Caco-2 (cell line): ENCODE measurements around the gene LSM8.

- PRO-cap, result unidirectional peak, plus-strand start at chr7:116810966; unidirectional peak, plus-strand start at chr7:116811073
- RRBS, result no CpG with 5 or more reads among the region's 2 CpGs
Observed at GRCh38 chr7:116810788-116811149, 51.6 kb upstream of the CAPZA2 start.

DNA sequence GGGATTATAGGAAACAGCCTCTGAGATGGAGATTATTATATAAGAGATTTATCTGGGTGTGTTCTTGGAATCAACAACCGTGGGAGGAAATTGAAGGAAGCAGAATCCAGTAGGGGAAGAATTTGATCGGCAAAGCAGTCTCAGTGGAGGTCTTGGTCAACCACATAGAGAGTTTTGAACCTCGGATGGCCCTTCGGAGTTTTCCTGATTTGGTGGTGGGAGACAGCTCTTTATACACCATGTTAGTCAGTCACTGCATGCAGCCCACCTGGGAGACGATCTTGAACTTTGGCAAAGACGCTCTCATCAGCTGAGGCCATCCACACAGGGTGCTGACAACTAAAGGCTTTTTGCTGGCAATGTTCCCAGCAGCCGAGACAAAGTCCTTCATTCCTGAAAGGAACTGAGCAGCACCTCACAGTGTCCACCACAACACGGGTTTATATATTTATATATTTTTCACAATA lies 27.7 kb upstream of the CAPZA2 start:
- PRO-cap, result no peak
- RRBS, result no CpG with 5 or more reads among the region's 8 CpGs

DNA sequence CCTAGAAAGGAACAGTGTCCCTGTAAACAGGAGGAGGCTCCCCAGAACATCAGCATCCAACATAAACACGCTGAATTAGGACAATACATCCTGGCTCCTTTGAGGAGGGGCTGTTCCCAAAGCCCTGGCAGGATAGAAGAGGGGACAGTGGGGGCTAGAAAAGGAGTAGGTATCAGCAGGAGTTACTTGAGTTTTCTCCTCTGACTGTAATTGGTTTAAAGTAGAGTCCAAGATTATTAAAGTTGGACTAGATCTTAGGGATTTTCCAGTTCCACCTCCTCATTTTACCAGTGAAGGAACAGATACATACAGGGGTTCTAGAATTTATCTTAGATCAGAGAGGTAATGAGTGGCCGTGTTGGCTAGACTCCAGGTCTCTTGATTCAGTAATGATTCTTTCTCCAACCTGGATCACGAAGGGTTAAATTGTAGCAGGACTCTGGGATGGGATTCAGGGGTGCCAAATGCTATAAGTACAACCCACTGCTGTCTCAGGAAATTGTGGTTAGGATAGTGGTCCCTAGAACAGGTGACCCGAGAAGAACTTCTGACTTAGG lies 58.0 kb downstream of the ST7 start:
- PRO-cap, result no peak
- RRBS, result no CpG with 5 or more reads among the region's 4 CpGs

- PRO-cap, result no peak
- RRBS, result no CpG with 5 or more reads among the region's 1 CpG
Observed at GRCh38 chr7:117026490-117027021, 73.3 kb downstream of the ST7 start.

- PRO-cap, result no peak
Observed at GRCh38 chr7:117478117-117478468, 1.7 kb upstream of the CFTR start.

DNA sequence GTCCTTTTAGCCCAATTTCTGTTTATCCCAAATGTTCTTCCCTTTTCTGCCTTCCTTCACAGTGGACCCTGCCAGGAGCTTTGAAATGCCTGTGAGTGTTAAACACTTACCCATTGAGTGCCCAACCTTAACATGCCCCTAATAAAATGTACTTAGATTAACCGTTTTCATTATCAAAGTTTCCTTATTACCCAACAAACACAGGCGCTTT lies 176.9 kb downstream of the CFTR start:
- PRO-cap, result no peak
- RRBS, result no CpG with 5 or more reads among the region's 2 CpGs

DNA sequence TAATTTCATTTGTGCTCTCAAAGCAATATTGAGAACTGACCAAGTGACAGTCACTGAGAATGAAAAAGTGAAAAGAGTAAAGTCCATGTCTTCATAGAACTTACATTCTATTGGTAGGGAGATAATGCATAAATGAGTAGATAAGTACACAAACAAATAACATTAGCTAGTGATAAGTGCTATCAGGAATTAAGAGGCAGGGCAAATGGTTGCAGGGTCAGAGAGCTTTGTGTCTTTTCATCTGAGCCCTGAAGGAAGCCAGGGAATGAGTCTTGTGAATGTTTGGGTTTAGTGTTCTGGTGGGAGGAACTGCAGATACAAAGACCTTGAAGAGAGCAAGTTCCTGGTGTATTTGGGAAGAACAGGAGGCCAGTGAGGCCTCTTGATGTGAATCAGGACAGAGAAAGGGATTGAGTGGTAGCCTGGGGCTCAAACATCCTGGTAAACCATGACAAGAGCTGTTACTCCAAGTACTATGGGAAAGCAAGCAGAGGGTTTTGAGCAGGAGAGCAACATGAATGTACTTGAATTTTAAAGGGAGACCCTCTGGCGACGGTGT lies 183.8 kb downstream of the CTTNBP2 start:
- PRO-cap, result unidirectional peak, plus-strand start at position 204 of the sequence; unidirectional peak, plus-strand start at position 291 of the sequence; unidirectional peak, plus-strand start at position 349 of the sequence
- RRBS, result no CpG with 5 or more reads among the region's 2 CpGs

- PRO-cap, result no peak
- RRBS, result no CpG with 5 or more reads among the region's 9 CpGs
Observed at GRCh38 chr7:117731283-117732003, 141.8 kb downstream of the CTTNBP2 start.

GRCh38 chr7:117751825-117752151 lies 121.5 kb downstream of the CTTNBP2 start:
- PRO-cap, result no peak

- PRO-cap, result no peak
- RRBS, result no CpG with 5 or more reads among the region's 8 CpGs
Observed at GRCh38 chr7:117808052-117808680, 65.1 kb downstream of the CTTNBP2 start.

GRCh38 chr7:117871722-117872537 lies 1.3 kb downstream of the CTTNBP2 start:
- PRO-cap, result no peak
- RRBS, result no CpG with 5 or more reads among the region's 18 CpGs

- PRO-cap, result no peak
- RRBS, result no CpG with 5 or more reads among the region's 1 CpG
Observed at GRCh38 chr7:117963900-117964144, 90.6 kb upstream of the CTTNBP2 start.

DNA sequence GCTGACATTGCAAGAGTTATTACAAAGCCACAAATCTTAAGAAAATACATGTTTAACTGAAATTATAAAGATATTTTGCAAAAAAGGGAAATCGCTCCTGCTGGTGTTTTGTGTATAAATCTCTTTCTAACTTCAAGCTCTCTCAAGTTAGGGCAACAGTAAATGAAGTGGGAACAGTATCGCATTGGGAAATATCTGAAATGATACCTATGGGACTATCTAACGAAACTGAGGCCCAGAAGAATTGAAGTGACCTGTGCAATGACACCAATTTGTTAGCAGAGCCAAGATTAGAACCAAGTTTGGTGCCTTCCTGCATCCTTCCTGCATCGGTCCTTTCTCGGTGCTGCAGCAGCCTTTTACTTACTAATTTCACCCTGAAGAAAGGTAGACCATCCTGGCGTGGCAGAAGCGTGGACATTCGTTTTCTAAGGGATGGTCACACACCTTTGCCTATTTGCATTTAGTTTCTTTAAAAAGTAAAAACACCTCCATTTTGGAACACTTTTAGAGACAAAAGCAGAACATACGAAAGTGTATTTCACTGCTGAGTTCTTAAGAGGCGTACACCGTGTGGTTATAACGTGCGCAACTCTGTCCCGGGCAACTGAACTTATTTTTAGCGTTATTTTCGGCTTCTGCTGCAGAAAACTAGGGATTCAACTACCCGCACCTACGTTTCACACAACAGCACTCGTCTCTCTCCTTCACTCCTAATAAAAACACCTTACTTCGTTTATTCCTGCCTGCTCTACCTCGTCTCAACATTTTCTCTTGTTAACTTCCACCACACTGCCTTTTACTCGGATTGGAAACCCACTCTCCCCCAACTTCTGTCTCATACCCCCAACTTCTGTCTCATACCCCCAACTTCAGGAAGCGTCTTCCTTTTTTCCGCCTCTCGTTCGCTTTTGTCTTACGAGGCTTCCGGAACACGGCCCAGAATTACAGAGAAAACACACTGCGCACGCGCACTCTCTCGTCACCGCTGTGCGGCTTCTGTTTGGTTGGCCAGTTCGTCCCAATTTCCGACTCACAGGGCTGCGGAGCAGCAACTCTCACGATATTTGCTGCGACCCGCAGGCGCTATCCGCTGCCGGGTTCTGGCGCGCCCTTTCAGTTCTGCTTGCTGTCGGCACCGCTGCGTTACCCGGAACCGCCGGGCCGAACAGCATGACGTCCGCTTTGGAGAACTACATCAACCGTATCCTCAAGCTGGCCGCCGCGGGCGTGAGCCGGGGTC lies at the start of gene LSM8:
LSM8 (plus strand) TSS at position 1,114 of the 1,243 bp plus-strand sequence.
- PRO-cap, result unidirectional peak, plus-strand start at position 558 of the sequence; bidirectional peak, plus-strand start at position 1,119 of the sequence, minus-strand start at position 913 of the sequence
- RRBS, result 4% methylated on average over 17 of the region's 61 CpGs

DNA sequence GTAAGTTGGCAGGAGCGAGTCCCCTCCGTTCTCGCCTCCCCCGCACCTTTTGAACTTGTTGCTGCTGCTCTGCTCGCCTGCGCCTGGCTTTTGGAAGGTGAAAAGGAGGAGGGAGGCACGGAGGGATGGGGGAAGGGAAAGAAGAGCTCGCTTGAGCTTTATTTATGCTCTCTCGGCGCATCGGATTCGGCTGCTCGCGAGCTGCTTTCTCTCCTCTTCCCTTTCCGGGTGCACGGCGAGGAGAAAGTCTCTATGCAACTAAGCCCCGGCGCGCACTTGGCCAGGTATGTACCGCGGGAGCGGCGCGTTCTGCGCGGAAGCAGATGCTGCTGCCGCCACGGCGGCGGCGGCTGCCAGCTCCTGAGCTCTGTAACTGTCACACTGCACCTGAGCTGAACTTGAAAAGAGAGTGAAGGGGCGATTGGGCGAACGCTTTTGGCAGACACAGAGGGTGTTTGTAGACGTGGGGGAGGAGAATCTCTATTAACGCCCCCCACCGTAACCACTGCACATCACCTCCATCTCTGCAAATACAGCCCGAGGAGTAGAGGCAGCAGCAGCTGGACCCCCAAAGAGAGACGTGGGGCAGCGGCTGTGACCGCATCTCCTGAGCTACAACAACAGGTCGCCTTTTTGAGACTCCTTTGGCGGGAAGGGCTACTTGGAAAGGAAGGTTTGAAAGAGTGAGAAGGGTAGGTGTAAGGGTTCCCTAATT lies 663 bp downstream of the KCND2 start:
- PRO-cap, result no peak
- RRBS, result 3% methylated on average over 3 of the region's 44 CpGs

DNA sequence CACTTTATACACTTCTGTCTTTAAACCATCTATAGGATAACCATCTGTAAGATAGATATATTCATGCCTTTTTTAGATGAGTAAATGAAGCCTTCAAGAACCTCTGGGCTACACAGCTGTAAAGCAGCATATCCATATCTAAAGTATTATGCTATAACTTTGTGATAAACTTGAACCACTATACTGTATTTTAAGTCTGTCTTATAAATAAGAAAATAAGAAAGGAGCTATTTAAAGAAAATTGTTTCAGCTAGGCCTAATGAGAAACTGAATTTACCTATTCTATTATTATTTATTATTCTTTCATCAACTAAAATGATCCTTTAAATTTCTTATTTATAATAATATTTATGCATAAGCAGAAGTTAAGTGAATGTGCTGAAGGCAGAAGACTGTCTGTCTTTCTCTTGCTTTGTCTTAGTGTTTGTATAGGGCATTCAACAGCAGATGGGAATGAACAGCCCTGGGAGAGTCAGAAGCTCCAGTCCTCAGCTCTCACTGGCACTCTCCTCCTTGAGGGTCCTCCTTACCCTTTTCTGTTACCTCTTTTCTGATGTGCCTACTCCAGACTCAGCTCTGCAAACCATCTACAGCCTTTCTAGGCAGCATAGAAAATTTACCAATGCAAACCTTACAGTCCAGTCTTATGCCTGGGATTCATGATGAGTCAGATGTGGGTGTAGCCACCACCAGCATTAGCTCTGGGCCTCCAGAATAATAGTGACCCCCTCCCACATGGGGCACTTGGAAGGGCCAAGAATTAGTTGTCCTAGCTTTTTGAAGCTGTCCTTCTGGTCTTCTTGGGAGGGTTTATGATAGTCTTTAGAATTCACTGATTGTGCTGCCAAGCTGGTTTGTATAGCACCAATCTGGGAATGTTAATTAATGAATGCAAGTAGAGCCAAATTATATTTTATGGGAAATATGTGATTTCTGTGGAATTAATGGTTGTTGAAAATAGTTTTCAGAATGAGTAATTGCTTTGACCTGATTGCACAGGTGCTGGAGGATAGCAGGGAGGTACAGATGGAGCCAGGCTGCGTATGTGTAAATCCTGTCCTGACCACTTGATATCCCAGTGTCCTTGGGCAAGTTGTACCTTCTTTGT lies 94.5 kb downstream of the CPED1 start:
- PRO-cap, result no peak
- RRBS, result no CpG with 5 or more reads among the region's 1 CpG

DNA sequence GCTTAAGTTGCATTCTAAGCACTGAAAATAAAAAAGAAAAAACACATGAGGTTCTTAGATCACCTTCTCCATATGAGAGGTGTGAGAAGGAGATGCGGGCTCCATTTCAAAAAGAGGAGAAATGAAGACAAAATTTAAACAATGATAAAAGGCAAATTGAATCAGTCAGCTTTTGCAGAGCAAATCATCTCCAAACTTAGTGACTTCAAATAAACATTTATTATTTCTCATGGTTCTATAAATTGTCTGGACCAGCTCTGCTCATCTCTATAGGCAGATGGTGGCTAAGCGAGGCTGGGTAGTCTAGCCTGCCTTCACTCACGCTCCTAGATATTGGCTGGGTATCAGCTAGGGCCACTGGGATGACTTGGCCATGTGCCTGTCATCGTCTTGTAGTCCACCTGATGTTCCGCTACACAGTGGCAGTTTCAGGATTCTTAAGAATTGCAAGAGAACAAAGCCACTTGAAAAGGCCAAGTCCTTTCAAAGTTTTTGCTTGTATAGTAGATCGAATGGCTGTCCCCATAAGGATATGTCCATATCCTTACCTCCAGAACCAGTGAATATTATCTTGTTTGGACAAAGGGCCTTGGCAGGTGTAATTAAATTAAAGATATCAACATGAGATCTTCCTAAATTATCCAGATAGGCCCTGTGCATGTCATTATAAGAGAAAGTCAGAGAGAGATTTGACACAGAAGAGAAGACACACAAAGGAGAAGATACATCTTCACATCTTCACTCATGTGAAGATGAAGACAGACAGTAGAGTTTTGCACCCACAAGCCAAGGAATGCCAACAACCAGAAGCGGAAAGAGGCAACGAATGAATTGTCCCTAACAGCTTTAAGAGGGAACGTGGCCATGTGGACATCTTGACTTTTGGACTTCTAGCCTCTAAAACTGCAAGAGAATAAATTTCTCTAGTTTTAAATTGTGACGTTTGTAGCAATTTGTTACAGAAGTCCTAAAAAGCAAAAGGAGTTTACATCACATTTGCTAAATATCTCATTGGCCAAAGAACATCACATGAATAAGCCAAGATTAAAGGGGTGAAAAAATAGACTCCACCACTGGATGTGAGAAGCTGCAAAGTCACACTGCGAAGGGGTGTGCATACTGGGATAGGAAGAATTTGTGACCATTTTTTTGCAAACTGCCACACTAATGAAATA lies 123.6 kb downstream of the CPED1 start:
- PRO-cap, result no peak
- RRBS, result no CpG with 5 or more reads among the region's 11 CpGs

- PRO-cap, result no peak
- RRBS, result no CpG with 5 or more reads among the region's 11 CpGs
Observed at GRCh38 chr7:121137926-121138956, 149.7 kb downstream of the CPED1 start.

DNA sequence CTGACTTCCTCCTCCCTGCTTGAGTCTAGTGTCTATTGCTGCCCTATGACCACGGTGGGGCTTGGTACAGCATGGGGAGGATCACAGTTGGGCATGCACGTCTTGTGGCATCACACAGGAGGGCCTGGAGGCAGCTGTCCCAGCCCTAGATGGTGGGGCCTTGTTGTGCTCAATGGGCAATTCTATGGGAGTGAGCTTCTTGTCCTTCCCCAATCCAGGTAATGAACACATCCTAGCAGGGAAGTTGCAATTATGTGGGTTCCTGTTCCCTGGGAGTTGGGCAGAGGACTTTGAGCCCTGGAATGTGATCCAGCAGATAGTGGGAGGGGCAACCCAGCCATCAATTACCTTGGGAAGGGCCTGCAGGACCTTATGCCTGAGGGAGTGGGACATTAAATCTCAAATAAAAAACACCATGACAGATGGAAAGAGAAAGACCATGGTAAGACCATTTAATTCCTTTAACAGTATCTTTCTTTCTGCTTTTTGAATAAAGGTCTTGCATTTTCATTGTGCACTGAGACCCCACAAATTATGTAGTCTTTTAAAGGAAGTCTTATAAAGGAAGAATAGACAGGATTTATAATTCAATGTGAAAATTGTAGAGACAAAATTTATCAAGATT lies 11.0 kb upstream of the FAM3C start:
- PRO-cap, result unidirectional peak, minus-strand start at position 223 of the sequence
- RRBS, result no CpG with 5 or more reads among the region's 2 CpGs

DNA sequence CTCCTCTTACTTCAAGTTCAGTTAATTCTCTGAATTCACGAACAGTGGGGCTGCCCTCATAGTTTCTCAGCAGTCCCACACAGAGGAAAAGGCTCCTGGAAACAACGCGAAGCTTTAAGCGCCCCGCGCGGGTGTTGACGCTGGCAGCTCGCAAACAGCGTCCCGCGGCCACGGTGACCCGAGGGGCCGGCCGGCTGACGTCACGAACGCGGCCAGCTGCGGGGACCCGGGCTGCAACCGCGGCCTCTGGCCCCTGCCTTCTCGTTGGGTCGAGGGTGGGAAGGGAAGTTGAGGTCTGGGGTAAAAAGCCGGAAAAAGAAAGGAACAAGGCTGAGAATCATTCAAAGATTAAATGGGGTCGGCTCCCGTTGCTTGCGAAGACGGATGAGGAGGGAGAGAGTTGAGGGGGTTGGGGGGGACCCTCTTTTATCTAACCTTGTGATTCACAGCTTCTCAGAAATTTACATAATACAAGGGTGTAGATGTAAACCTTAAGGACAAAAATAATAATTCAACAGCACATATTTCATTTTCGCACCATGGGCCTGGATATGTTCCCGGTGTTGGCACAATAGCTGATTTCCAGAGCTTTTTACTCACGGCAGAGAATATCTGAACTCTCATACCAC lies 7.3 kb upstream of the FEZF1 start:
- PRO-cap, result no peak
- RRBS, result 67% methylated on average over 10 of the region's 34 CpGs

DNA sequence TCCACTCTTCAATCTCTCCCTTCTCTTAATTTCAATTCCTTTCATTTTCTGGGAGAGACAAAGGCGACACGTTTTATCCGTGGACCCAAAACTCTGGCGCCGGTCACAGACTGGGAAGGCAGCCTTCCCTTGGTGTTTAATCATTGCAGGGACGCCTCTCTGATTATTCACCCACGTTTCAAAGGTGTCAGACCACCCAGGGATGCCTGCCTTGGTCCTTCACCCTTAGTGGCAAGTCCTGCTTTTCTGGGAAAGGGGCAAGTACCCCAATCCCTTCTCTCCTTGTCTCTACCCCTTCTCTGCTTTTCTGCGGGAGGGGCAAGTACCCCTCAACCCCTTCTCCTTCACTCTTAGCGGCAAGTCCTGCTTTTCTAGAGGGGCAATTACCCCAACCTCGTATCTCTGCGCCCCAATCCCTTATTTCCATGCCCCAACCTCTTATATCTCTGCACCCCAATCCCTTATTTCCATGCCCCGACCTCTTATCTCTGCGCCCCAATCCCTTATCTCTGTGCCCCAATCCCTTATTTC lies 68.8 kb downstream of the CADPS2 start:
- PRO-cap, result no peak
- RRBS, result no CpG with 5 or more reads among the region's 13 CpGs